Endothelial cell of umbilical vein (primary cell): ENCODE measurements around the gene GPR17.

GRCh38 chr2:127419275-127419888 is 1.2 kb downstream of the PROC start:
- PRO-cap, result no peak
CAGE:
- cytosol, long polyA minus RNA, result no peak
- cytosol, long polyA plus RNA, result no peak
- long polyA plus RNA, result no peak
- nucleus, long polyA minus RNA, result no peak
- nucleus, long polyA plus RNA, result no peak

DNA sequence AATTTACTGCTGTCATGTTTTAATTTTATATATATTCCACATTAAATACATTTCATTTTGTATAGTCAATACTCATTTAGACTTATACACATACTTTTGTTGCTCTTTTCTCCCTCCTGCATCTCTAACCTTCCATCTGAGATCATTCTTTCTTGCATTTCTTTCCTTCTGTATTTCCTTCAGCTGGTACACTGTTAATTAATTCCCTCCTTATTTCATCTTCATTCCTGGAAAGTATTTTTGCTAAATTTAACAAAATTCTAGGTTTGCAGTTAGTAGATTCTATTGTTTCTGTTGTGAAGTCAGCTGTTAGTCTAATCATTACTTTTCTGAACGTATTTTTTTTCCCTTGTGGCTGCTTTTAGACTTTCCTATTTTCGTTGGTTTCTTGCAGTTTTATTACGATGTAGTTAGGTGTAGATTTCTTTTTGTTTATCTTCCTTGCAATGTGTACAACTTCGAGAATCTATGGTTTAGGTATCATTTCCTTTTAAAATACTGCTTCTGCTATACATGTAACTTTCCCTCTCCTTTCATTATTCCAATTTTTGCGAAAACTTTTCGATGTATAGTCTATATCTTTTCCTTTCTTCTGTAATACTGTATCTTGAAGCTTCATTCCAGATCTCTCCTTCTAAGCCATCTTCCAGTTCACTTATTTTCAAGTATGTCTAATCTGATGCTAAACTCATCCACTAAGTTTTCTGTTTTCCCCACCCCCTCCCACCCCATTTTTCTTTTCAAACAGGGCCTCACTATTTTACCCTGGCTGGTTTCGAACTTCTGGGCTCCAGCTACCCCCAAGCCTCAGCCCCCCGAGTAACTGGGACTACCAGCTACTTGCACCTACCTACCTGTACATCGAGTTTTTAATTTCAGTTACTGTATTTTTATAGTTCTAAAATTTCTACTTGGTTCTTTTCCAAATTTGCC is 25.0 kb downstream of the IWS1 start:
- PRO-cap, result no peak
CAGE:
- cytosol, long polyA minus RNA, result no peak
- cytosol, long polyA plus RNA, result no peak
- long polyA plus RNA, result no peak
- nucleus, long polyA minus RNA, result no peak
- nucleus, long polyA plus RNA, result no peak

DNA sequence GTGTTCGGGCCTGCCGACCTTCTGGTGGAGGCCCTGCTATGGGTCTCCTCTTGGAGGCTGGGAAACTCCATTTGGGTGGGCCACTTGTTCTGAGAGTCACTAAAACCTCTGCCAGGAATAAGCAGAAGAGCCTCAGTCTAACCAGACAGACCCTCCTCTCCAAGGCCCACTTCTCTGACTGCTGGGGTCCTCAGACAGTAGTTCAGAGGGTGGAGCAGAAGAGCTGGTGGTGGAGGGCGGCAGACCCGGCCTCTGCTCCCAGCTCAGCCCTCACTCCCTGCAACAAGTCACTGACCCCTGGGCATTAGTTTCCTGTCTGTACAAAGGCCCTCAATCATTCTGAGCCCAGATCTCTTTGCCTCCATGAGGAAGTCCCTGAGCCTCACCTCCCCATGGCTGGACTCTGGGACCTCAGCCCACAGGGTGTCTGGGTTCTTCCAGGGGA is 48.9 kb downstream of the MYO7B start:
- PRO-cap, result no peak
CAGE:
- cytosol, long polyA minus RNA, result no peak
- cytosol, long polyA plus RNA, result no peak
- long polyA plus RNA, result no peak
- nucleus, long polyA minus RNA, result no peak
- nucleus, long polyA plus RNA, result no peak

GRCh38 chr2:127645728-127646515 is at the start of gene GPR17:
GPR17 (plus strand) TSS chr2:127646153.
- PRO-cap, result no peak
CAGE:
- cytosol, long polyA minus RNA, result no peak
- cytosol, long polyA plus RNA, result no peak
- long polyA plus RNA, result no peak
- nucleus, long polyA minus RNA, result no peak
- nucleus, long polyA plus RNA, result no peak

GRCh38 chr2:127650151-127651031 is 4.4 kb downstream of the GPR17 start:
- PRO-cap, result no peak
CAGE:
- cytosol, long polyA minus RNA, result no peak
- cytosol, long polyA plus RNA, result no peak
- long polyA plus RNA, result no peak
- nucleus, long polyA minus RNA, result no peak
- nucleus, long polyA plus RNA, result no peak

GRCh38 chr2:127672386-127673723 is 2.5 kb downstream of the LIMS2 start:
- PRO-cap, result no peak
CAGE:
- cytosol, long polyA minus RNA, result no peak
- cytosol, long polyA plus RNA, result no peak
- long polyA plus RNA, result no peak
- nucleus, long polyA minus RNA, result no peak
- nucleus, long polyA plus RNA, result no peak

DNA sequence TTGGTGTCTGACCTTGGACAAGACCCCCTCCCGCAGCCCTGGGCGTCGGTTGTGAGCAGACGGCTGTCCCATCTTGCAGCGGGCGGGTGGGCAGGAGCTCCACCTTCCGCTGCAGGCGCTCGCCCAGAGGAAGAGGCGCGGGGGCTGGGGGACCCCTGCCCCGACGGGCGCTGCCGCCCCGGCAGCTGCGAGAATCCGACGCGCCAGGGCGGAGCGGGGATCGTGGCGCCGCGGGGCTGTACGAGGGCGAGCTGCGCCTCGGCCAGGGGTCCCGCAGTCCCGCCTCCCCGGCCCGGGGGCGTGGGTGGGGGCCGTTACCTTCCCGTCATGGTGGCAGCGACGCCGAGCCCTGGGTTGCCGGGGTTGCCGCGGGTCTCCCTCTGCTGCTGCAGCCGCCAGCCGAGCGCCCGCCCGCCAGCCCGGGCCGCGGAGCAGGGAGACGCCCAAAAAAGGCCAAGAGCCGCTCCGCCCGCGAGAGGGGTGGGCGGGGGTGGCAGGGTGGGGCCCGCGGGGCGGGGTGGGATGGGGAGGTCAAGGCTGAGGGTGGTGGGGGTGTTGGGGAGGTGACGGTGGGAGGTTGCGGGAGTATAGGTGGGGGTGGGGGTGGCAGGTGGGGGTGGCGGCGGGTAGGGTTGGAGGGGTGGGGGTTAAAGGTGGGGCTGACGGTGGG is 499 bp downstream of the LIMS2 start:
- PRO-cap, result bidirectional peak, plus-strand start at position 190 of the sequence, minus-strand start at position 187 of the sequence
CAGE:
- cytosol, long polyA minus RNA, result no peak
- cytosol, long polyA plus RNA, result start-site peak on the minus strand centred at position 417 of the sequence, 78 bp wide, 37 and 24 reads in 2 replicates
- long polyA plus RNA, result start-site peak on the minus strand centred at position 415 of the sequence, 113 bp wide, 35 and 21 reads in 2 replicates
- nucleus, long polyA minus RNA, result no peak
- nucleus, long polyA plus RNA, result no peak

GRCh38 chr2:127809989-127810522 is 915 bp downstream of the WDR33 start:
- PRO-cap, result no peak
CAGE:
- cytosol, long polyA minus RNA, result no peak
- cytosol, long polyA plus RNA, result no peak
- long polyA plus RNA, result no peak
- nucleus, long polyA minus RNA, result no peak
- nucleus, long polyA plus RNA, result no peak

- PRO-cap, result no peak
CAGE:
- cytosol, long polyA minus RNA, result no peak
- cytosol, long polyA plus RNA, result no peak
- long polyA plus RNA, result no peak
- nucleus, long polyA minus RNA, result no peak
- nucleus, long polyA plus RNA, result no peak
These were observed 87.6 kb downstream of the UGGT1 start for GRCh38 chr2:128178328-128179177.

- PRO-cap, result no peak
CAGE:
- cytosol, long polyA minus RNA, result no peak
- cytosol, long polyA plus RNA, result no peak
- long polyA plus RNA, result no peak
- nucleus, long polyA minus RNA, result no peak
- nucleus, long polyA plus RNA, result no peak
These were observed 86.1 kb downstream of the HS6ST1 start for GRCh38 chr2:128232515-128232930.

GRCh38 chr2:128374151-128374780 is 55.6 kb upstream of the HS6ST1 start:
- PRO-cap, result no peak
CAGE:
- cytosol, long polyA minus RNA, result no peak
- cytosol, long polyA plus RNA, result no peak
- long polyA plus RNA, result no peak
- nucleus, long polyA minus RNA, result no peak
- nucleus, long polyA plus RNA, result no peak

DNA sequence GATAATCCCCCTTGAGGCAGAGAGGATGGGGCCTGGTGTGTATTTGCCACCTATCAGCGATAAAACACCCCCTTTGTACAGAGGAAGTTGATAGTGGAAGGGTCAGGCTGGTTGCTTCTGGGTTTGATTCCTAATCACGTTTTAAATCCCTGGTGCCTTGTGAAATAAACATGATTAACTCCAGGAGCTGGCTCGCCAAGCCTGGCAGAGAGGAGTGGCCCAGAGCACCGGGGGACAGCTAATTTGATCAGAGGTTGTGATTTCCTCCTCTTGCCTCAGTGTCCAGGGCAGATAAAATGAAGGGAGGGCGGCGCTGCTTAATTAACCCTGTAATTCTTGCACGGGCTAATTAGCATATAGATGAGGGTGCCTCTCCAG is 106.1 kb upstream of the HS6ST1 start:
- PRO-cap, result no peak
CAGE:
- cytosol, long polyA minus RNA, result no peak
- cytosol, long polyA plus RNA, result no peak
- long polyA plus RNA, result no peak
- nucleus, long polyA minus RNA, result no peak
- nucleus, long polyA plus RNA, result no peak

DNA sequence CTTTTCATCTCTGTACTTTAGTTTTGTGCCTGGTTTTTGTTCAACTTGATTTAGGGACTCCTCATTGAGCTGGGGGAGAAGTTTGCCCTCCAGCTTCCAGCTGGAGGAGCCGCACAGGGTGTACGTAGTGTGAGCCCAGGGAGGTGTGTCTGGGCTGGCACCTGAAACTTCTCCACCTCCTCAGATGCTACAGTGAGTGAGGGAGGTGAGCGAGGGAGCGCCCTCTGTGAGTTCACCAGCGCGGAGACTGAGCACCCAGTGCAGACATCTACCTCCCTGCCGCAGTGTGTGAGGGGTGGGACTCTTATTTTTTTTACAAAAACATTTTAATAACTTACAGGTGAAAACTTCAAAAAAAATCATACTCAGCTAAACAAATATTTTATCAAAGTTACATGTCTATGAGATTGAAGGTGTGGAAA is 204.2 kb upstream of the HS6ST1 start:
- PRO-cap, result no peak
CAGE:
- cytosol, long polyA minus RNA, result no peak
- cytosol, long polyA plus RNA, result no peak
- long polyA plus RNA, result no peak
- nucleus, long polyA minus RNA, result no peak
- nucleus, long polyA plus RNA, result no peak

- PRO-cap, result no peak
CAGE:
- cytosol, long polyA minus RNA, result no peak
- cytosol, long polyA plus RNA, result no peak
- long polyA plus RNA, result no peak
- nucleus, long polyA minus RNA, result no peak
- nucleus, long polyA plus RNA, result no peak
These were observed 335.7 kb upstream of the HS6ST1 start for GRCh38 chr2:128654268-128654863.

DNA sequence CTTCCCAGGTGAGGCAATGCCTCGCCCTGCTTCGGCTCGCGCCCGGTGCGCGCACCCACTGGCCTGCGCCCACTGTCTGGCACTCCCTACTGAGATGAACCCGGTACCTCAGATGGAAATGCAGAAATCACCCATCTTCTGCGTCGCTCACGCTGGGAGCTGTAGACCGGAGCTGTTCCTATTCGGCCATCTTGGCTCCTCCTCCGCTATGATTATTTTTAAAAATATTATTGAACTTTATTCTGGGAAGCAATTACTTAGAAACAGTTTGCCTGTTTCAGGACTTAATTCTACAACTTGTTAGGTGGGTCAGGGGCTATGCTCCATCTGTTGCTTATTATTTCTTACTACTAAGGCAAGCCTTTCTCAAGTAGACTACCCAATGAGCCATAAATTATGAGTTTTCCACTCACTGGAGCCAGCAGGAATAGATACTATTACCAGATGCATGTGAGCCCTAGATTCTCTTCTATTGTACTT is 546.2 kb upstream of the HS6ST1 start:
- PRO-cap, result no peak
CAGE:
- cytosol, long polyA minus RNA, result no peak
- cytosol, long polyA plus RNA, result no peak
- long polyA plus RNA, result no peak
- nucleus, long polyA minus RNA, result no peak
- nucleus, long polyA plus RNA, result no peak

GRCh38 chr2:129758801-129759373 is 220.6 kb upstream of the RAB6C start:
- PRO-cap, result no peak
CAGE:
- cytosol, long polyA minus RNA, result no peak
- cytosol, long polyA plus RNA, result no peak
- long polyA plus RNA, result no peak
- nucleus, long polyA minus RNA, result no peak
- nucleus, long polyA plus RNA, result no peak

DNA sequence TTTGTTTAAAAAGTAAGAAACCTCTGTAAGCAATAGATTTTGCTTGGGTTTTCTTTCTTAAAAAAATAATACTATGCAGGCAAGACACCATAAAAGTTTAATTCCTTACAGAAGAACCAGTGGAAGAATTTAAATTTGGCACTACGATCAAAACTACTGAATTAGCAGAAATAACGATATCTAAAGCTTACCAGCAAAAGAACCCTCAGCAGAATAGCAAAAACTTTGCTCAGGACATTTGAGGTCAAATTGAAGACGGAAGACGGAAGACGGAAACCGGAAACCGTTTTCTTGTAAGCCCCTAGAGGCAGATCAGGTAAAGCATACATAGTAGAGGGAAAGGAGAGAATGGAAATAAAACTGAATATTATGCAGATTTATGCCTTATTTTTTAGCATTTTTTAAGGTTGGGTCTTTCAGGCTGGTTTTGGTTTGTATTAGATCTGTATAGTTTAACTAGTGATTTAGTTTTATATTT is 2.2 kb downstream of the RAB6C start:
- PRO-cap, result no peak
CAGE:
- cytosol, long polyA minus RNA, result no peak
- cytosol, long polyA plus RNA, result no peak
- long polyA plus RNA, result no peak
- nucleus, long polyA minus RNA, result no peak
- nucleus, long polyA plus RNA, result no peak

GRCh38 chr2:130328128-130328658 is 13.8 kb downstream of the CCDC115 start:
- PRO-cap, result no peak
CAGE:
- cytosol, long polyA minus RNA, result no peak
- cytosol, long polyA plus RNA, result no peak
- long polyA plus RNA, result no peak
- nucleus, long polyA minus RNA, result no peak
- nucleus, long polyA plus RNA, result no peak

DNA sequence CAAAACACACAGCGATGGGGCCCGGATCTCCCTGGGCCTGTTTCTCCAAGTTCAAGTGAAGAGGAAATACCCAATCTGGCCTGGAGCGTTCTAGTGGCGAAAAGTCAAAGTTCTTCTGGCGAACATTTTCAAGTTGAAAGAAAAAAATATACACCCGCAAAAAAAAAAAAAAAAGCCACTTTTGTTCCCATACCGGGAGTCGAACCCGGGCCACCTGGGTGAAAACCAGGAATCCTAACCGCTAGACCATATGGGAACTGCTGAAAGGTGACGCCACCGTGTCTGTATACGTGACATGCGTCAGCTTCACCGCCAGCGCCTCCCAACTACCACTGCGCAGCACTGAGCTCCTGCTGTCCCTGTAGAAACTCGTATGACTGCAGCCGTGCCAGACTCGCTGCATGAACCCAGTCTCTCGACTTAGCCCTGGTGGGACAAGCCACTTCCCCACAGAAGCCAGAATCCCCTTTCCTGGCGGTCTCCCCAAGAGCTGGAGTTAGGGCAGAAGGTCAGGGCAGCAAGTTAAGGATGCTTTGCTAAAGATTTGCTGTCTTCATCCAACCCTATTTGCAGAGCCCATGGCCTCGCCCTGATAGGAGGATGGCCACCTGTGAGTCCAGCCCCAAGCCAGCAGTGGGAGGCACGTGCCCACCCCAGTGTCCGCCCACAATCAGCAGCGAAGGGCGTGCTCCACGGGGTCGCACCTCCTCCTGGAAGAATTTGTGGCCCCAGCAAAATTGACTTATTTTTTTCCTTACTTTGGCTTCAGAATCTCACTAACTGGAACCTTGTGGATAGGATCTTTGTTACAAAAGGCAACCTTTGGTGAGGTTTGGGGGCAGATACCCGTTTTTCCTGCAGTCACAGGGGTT is 4.8 kb downstream of the CCDC115 start:
- PRO-cap, result bidirectional peak, plus-strand start at position 364 of the sequence, minus-strand start at position 333 of the sequence
CAGE:
- cytosol, long polyA minus RNA, result no peak
- cytosol, long polyA plus RNA, result no peak
- long polyA plus RNA, result no peak
- nucleus, long polyA minus RNA, result no peak
- nucleus, long polyA plus RNA, result no peak

DNA sequence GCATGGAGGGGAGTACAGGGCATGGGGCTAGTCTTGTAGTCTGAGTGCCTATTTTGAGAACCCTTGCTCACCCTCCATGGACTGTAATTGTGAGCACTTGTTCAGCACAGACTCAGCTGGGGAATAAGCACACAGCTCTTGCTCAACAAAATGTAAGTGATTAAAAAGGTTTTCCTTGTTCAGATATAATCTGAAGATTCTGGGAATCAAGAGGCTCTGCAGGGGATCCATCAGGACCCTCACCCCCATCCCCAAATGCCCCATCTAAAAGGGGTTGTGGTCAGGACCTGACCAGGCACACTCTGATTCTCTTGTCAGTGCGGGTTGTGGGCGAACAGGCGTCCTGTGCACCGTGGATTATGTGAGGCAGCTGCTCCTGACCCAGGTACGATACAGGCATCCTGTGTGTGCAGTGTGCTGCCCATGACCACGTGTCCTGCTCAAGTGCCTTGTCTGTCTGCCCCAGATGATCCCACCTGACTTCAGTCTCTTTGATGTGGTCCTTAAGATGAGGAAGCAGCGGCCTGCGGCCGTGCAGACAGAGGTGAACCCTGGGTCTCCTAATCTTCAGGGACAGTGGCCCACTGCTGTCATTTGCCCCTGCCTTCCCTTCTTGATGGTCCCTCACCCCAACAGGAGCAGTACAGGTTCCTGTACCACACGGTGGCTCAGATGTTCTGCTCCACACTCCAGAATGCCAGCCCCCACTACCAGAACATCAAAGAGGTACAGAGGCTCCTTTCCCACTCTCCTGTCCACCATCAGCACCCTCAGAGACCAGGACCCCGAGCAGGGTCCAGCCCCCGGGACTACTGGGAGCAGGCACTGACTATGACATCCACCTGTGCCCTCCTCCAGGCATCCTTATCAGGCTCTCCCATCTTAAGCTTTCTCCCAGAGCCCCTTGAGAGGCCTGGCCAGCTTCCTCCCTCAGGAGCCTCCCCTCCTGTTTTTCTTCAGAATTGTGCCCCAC is 14.7 kb downstream of the PTPN18 start:
- PRO-cap, result no peak
CAGE:
- cytosol, long polyA minus RNA, result no peak
- cytosol, long polyA plus RNA, result no peak
- long polyA plus RNA, result no peak
- nucleus, long polyA minus RNA, result no peak
- nucleus, long polyA plus RNA, result no peak